BE2C (cell line): ENCODE data around the genes LIG1, KCNJ14, LMTK3, FAM83E, MAMSTR and IZUMO1.

- RRBS, result no CpG with 5 or more reads among the region's 12 CpGs
Observed at GRCh38 chr19:47471494-47471712, 290 bp downstream of the SLC8A2 start.

- RRBS, result 1% methylated on average over 3 of the region's 34 CpGs
Observed at GRCh38 chr19:47600043-47600509, 8.9 kb upstream of the BICRA start.

DNA sequence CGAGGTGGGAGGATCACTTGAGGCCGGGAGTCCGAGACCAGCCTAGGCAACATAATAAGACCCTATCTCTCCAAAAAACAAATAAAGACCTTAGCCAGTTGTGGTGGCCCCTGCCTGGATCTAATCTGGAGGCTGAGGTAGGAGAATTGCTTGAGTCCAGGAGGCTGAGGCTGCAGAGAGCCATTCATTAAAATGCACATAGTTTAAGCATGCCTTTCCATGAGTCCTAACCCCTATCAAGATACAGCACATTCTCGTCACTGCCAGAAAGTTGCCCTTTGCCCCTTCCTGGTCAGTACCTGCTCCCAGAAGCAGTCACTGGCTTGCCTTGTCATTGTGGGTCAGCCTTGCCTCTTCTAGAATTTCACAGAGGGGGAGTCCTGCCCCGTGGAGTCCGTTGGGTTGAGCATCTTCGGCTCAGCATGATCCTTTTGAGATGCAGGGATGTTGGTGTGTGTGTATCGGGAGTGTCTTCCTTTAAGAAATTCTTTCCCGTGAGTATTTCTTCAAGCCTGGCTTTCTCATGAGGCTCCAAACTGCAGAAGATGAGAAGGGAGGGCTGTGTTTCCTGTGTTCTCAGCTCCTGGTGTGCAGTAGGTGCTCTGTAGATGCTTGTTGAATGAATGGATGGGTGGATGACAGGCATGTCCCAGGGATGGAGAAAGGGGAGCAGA is 10.9 kb downstream of the BICRA start:
- RRBS, result no CpG with 5 or more reads among the region's 9 CpGs

GRCh38 chr19:47707347-47707662 is 5.9 kb upstream of the EHD2 start:
- RRBS, result no CpG with 5 or more reads among the region's 13 CpGs

DNA sequence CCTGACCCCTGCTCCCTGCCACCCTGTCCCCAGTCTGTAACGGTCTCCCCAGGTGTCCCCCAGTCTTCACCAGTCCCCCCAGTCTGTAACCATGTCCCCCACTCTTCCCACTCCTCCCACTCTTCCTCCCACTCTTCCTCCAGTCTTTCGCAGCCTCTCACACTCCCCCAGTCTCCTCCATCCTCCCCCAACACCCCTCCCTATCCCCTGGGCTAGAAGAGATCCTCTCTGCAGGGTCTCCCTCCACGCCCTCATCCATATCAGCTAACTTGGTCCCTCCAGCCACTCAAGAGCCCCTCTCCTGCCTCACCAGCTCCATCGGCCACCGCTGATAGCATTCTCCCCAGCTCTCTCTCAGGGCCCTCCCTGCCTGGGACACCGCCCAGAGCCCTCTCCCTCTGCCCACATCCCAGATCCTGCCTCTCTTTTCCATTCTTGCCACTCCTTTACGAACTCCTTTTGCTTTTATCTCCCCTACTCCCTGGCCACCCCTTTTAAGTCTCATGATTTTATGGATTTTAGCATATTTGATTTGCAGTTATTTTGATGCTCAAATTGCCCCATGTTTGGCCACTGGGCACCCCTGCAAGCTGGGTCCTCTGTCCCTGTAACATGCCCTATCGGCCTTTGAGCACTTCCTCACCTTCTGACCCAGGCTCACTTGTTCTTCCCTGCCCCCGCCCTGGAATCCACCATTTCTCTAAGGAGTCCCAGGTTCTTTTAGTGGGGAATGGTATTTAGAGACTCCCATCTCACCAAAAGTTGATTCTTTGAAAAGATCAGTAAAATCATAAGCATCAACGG is 586 bp downstream of the EHD2 start:
- RRBS, result no CpG with 5 or more reads among the region's 10 CpGs

- RRBS, result no CpG with 5 or more reads among the region's 1 CpG
Observed at GRCh38 chr19:48064616-48064891, 20.7 kb upstream of the CABP5 start.

- RRBS, result 1% methylated on average over 6 of the region's 89 CpGs
Observed at GRCh38 chr19:48169895-48170858, at the start of gene LIG1. Gene LIG1, minus strand, starts transcription at chr19:48170344.

DNA sequence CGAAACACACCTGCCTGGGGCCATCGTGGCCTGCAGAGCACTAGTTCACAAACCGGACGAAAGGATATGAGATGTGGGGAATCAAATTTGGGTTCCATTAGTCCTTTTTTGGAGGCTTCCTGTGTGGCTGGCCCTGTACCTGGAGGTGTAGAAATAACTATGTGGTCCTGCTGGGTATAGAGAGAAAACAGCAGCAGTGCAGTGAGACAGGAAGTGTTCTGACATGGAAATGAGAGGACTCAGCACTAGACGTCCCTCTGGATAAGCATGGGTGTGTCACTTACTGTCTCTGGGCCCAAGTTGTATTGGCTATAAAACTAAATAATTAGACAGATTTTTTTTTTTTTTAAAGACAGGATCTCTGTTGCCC is 12.3 kb downstream of the KDELR1 start:
- RRBS, result no CpG with 5 or more reads among the region's 5 CpGs

GRCh38 chr19:48424599-48425285 is 21.0 kb upstream of the GRWD1 start:
- RRBS, result no CpG with 5 or more reads among the region's 14 CpGs

DNA sequence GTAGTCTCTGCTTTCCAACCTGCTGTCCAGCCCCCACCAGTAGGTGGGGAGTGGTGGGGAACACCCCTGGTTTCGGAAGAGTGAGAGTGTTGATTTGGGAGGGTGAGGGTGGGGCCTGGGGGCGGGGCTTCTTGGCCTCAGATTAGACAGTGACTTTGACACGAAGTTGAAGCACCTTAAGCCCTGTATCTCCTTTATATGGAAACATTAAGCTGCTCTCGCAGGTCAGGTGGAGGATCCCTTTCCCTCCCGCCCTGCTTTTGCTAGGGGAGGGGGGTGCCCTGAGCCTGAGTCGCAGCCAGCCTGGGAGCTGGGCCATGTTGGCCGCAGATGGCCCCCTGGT is at the start of gene KCNJ14:
TSS of gene KCNJ14 (plus strand) at position 290 of the 343 bp plus-strand sequence.
- RRBS, result no CpG with 5 or more reads among the region's 7 CpGs

- RRBS, result 2% methylated on average over 9 of the region's 38 CpGs
Observed at GRCh38 chr19:48511315-48511941, at the start of gene LMTK3. Gene LMTK3, minus strand, starts transcription at chr19:48511835.

- RRBS, result no CpG with 5 or more reads among the region's 13 CpGs
Observed at GRCh38 chr19:48512952-48513313, 1.3 kb upstream of the LMTK3 start.

DNA sequence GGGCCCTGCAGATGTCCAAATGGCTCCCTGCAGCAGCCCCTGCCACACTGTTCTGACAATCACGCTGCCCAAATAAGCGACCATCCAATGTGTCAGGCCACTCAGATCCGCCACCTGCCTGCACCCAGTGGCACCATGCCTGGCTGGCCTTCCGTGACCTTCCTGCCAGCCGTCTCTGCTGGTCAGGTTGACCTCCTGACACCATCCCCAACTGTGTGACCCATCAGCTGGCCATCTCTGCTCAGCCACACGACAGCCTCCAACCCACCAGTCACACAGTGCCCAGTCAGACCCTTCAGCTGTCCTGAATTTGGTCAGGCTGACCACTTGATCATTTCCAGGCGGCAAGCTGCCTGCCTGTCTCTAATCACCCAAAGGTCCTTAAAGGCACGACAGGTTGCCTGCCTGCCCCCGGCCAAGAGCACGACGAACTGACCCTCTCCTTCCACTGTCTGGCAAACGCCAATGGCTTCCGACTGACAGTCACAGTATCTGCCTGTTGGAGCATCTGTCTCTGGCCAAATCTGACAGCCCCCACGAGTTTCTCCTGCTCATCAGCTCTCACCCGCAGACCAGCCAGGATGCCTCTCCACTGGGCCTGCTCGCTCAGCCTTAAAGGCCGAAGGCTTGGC is 1.3 kb downstream of the FAM83E start:
- RRBS, result no CpG with 5 or more reads among the region's 17 CpGs

GRCh38 chr19:48614548-48615657 is at the start of gene FAM83E:
Gene FAM83E, minus strand, starts transcription at chr19:48615076.
- RRBS, result 41% methylated on average over 20 of the region's 36 CpGs

- RRBS, result no CpG with 5 or more reads among the region's 13 CpGs
Observed at GRCh38 chr19:48632651-48633822, 4.1 kb downstream of the DBP start.

GRCh38 chr19:48678117-48678705 is 5.4 kb upstream of the NTN5 start:
- RRBS, result no CpG with 5 or more reads among the region's 7 CpGs

DNA sequence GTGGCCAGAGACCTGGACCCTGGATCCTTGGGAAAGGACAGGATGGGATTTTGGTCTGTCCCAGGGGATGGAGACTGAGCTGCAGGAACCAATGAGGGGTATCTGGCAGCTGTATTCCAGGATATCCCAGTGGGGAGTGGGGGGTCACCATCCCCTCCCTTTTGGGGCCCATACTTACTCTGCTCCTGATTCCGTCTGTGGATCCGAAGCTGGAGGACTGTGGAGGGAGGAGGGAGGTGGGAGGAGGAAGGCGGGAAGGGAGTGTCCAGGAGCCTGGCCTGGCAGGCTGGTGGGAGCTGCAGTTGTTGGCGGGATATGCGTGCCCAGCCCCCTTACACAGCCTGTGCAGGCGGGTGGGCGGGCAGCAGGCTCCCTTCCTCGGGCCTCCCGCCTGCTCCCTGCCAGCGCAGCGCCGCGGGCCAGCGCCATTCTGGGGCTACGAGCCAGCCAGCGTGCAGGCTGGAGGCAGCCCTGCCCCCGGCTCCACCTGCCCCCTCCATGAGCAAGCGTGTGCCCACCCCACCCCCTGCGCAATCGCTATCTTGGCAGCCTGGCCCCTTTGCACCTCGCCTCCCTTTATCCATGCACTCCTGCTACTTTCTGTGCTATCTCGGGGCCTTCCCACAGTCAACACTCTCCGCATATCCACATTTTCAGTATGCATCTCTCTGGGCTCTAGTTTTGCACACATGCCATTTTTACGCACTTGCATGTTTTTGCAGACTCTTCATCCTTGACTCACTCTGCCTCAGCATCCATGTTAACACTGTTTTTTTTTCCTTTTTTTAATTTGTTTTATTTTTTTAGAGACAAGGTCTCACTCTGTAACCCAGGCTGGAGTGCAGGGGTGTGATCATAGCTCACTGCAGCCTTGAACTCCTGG is 2.8 kb downstream of the MAMSTR start:
- RRBS, result no CpG with 5 or more reads among the region's 24 CpGs

DNA sequence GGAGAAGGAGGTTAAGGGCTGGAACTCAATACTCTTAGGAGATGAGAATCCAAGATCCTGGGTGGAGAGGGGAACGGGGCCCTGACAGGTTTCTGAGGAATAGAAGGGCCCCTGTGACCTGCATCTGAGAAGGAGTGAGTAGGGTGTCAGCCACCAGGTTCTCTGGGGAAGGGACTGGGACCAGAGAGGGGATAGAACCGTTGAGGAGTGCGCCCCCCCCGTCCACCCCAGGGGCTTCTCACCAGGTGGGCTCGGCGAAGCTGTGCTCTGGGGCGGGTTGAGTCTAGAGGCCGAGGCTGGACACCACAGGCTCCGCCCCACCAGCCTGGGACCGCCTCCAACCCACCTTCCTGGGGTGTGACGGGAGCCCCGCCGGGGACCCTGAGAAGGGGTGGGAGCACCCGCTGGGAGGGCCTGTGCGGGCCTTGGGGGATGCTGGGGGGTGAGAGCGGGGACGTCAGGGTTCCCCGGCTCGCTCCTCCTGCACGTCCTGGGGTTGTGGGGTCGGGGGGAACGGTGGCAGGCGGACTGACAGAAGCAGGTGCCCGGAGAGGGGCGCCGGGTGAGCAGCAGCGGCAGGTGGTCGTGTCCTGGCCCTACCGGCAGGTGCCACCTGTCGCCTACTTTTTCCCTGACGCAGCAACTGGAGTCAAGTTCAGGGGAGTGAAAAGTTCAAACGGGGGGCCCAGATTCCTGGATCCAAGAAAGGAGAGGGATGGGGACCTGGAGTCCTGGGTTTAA is at the start of gene MAMSTR:
TSS of gene MAMSTR (minus strand) at position 289 of the 741 bp plus-strand sequence.
- RRBS, result 94% methylated on average over 14 of the region's 32 CpGs

DNA sequence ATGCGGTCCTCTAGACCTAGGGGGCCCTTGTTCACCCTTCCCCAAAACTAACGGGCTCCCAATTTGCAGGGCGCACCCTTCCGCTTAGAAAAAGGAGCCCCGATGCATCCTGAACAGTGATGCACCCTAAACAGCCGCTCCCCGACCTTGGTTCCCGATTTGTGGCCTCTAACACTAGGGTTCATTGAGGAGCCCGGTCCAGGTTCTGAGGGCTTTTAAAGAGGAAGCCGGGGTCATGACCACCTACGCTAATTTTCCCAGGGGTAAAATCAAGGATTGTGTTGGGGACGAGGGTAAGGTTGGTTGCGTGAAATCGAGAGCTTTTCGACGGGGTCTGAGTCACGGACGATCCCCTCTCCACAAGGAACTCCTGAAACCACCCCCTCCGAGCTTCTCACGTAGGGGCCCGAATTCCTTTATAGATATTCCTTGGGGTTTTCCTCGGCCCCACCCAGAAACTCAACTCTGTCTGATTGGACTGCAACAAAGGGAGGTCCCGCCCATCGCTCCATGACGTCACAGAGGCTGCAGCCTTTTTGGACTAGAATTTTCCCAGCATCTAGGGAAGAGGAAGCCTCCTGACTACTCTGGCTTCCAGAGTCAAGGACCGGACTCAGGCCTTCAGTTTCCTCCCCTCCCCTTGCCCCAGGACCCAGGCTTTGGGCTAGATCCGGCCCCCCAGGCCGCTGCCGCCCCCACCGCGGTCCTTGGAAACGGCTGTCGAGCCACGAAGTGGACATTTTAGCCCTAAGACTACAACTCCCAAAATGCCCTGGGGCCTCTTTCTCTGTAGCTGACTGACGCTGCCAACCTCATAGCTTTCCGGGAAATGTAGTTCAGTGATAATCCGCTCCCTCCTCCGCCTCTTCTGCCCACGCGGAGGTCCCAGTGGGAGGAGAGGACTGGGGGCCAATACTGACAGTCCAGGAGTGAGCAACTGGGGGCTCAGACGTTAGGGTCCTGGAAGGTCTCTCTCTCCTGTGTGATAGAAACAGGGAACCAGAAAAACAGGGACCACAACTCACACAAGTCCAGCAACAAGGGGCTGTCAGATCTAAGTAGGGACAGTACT is at the start of gene IZUMO1:
TSS of gene IZUMO1 (minus strand) at position 429 of the 1,072 bp plus-strand sequence.
- RRBS, result 2% methylated on average over 2 of the region's 41 CpGs

- RRBS, result no CpG with 5 or more reads among the region's 7 CpGs
Observed at GRCh38 chr19:48747843-48748376, 1.2 kb upstream of the IZUMO1 start.